Hair follicle dermal papilla cell (primary cell): ENCODE measurements around a stretch of chr9.

GRCh38 chr9:127132931-127133575, 10.6 kb upstream of the ANGPTL2 start:
- CAGE, long polyA plus RNA, result no peak

DNA sequence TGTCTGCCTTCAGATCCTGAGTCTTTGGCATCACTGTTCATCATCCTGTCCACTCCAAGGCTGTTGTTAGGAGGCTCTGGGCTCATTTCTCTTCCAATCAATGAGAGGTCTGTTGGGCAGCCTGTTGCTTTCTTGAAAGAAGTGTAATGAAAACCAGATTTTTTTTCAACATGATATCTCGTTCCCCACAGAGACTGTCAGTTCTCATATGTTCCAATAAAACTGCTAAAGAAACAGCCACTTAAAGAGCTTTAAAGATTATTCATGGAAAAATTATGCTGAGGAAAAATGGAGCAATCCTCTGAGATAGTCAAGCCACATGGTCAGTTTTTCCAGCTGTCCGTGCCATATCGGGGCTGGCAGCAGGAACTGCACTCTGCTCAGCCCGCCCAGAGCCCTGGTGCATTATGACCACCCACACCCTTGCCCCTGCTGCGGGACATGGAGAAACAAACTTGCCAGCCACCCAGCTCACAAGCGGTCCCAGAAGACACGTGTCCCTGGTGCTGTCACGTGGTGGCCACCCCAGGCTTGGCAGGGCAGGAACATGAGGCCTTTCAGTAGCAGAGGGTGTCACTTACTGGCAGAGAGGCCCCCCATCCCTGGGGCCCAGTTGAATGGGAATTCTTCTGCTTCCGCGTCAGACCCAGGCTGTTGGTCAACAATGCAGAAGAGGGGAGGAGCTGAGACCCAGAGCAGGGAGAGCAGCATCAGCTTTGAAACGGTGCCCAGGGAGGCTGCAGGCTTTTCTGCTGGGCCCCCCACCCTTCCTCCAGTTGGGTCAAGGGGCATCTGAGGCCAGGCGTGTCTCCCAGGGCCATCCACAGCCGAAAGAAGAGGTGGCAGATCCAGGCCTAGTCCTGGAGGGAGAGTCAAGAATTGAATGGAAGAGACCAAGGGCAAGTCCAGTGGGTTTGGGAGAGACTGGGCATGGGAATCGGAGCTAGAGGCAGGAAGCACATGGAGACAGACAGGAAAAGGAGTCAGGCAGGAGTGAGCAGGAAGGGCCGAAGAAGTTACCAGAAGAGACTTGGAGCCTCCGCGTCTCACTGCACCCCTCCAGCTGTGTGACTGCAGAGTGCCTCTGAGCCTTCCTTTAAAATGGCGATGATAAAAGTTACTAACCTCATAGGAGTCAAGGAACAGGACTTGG, 64.0 kb upstream of the ANGPTL2 start:
- CAGE, long polyA plus RNA, result no peak

GRCh38 chr9:127293303-127293895, 28.8 kb downstream of the GARNL3 start:
- CAGE, long polyA plus RNA, result no peak

DNA sequence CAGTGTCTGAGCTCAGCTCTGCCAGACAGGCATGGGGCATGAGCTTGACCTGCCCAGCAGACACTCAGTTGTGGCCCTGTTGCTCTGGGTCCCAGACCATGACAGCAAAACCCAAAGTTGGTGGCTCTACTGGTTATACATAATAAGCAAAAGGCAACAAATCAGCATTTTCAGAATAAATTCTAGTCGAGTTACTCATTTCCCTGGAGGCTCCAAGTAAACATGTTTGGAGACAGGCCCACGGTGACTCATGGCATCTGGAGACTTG, 60.3 kb upstream of the SLC2A8 start:
- CAGE, long polyA plus RNA, result no peak

- CAGE, long polyA plus RNA, result no peak
These were observed 10.4 kb downstream of the SLC2A8 start for GRCh38 chr9:127407341-127407862.

- CAGE, long polyA plus RNA, result no peak
These were observed 55.0 kb downstream of the LRSAM1 start for GRCh38 chr9:127506007-127506926.

DNA sequence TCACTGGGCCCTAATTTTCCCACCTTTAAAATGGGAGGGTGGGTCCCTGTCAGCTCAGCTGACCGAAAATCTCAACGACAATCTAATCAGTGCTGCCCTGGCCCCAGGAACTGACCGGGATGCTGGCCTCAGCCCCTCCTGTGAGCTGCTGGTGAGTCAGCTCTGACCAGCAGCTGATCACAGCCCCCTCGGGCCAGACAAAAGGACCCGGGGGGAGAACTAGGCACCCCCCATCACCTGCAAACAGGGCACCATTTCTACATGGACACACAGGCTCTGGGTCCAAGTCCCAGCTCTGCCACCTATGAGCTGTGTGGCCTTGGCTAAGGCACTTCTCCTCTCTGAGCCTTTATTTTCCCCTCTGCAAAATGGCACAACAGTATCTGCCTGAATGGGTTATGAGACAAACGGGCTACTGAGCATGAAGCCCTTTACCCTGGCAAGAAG, 29.3 kb downstream of the NIBAN2 start:
- CAGE, long polyA plus RNA, result no peak

DNA sequence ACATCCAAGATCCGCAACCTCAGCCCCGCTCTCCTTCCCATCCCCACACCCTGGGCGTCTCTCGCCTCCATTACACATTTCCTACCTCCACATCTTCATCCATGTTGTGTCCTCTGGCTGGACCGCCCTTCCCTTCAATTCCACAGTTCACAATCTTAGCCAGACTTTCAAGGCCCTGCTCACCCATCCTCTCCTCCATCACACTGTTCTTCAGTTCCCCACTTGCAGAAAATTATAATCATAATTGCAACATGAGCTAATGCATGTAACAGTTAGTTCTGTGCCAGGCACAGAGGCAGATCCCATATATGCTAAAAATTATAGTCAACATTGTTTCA, 25.3 kb downstream of the NIBAN2 start:
- CAGE, long polyA plus RNA, result no peak

DNA sequence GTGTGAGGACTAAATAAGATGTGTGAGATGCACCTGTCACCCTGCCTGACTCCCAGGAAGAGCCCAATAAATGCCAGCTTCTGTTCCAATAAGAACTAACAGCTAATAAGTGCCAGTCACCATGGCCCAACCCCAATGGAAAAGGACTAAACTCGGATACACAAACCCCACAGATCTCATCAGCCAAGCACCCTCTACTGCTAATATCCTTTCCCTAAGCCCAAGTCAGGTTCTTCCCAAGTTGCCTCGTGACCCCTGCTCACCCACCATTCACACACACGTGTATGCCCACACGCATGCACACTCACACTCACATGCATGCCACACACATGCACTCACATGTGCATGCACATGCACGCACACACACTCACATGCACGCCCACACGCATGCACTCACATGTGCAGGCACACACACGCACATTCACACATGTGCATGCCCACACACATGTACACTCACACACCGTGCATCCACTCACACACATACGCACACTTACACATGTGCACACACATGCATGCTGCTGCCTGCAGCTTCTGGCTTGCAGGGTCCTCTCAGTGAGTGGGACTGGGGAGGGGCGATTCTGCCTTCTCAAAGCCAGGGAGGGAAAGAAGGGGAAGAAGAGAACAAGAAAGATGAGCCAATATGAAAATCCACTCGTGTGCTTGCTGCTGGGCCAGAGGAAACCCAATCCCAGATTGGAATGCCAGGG, 19.7 kb downstream of the NIBAN2 start:
- CAGE, long polyA plus RNA, result no peak

DNA sequence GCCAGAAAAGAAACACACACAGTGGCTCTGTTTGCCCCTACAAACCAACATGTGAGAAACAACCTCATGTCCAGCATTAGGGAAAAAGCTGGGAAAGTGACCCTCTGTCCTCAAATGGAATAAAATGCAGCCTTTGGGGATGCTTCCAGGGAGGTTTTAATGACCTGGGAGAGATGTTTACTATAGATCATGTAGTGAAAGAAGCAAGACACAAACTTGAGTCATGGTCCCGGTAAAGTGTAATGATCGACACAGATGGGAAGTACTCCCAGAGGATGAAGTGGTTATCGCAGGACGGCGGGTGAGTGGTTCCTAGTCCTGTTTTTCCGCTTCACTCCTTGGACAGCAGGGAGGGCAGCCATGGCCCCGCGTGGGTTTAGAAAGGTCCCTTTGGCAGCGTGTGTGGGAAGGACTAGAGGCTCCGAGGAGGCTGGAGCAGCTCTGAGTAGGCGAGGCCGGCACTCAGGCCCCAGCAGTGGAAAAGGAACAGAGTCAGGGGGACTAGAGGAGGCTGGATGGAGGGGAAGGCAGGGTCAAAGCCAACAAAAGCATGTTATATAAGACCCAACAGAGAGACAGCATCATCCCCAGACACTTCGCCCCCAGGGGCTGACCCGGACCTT, 6.0 kb downstream of the NIBAN2 start:
- CAGE, long polyA plus RNA, result no peak

- CAGE, long polyA plus RNA, result no peak
These were observed 3.8 kb upstream of the STXBP1 start for GRCh38 chr9:127607953-127609022.

- CAGE, long polyA plus RNA, result no peak
These were observed 2.2 kb downstream of the SH2D3C start for GRCh38 chr9:127776295-127776730.

DNA sequence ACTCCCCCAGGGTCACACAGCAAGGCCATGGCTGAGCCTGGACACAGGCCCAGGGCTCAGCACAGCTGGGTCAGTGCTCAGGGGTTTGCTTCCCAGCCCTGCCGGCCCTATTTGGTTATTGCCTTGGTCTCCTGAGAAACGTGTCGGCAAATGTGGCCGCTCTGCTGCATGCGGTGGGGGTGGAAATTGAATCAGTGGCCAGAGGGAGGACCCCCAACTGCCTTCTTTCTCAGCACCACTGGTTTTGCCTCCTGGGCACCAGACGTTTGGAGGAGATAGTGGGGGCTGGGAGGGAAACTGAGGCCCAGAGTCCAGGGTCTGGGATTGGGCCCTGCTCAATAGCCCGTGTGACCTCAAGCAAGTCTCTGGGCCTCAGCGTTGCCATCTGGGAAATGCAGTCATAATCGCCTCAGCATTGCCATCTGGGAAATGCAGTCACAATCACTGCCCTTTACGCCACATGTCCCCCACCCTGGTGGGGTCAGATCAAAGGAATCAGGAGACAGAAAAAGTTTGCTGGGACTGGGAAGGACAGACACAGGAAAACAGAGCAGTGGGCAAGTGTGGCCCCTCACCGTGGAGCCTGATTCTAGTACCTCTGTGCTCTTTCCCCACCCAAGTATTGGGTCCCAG, 1.6 kb downstream of the SH2D3C start:
- CAGE, long polyA plus RNA, result no peak

DNA sequence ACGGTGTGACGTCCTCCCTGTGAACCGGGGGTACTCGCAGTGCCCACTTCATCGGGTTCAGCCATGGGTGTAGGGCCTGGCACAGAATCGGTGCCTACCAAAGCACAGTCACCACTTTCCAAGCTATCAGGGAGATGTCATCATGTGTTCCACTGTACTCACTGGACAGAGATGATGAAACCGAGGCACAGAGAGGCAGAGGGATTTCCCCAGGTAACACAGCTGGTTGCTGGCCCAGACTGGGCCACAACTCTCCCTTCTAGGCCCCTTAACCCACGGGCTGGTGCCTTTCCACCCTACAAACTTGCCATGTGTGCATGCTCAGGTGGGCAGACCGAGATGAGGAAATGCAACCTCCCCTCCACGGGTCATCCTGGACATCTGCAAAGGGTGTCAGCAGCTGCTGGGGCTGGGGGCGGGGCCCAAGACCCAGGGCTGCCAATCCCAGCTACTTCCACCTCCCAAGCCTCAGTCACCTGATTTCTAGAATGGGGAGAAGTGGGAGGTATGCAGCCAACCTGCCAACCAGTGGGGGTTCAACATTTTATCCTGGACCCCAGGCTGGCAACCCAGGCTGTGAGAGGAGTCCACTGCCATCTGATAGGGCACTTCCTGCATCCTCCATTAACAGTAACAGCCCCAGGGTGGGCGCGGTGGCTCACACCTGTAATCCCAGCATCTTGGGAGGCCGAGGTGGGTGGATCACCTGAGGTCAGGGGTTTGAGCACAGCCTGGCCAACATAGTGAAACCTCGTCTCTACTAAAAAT, 882 bp upstream of the SH2D3C start:
- CAGE, long polyA plus RNA, result no peak

GRCh38 chr9:127833421-127833829, 21.0 kb downstream of the ENG start:
- CAGE, long polyA plus RNA, result no peak

- CAGE, long polyA plus RNA, result no peak
These were observed 760 bp upstream of the PIP5KL1 start for GRCh38 chr9:127931425-127931648.

GRCh38 chr9:127959265-127959919, 21.4 kb downstream of the EEIG1 start:
- CAGE, long polyA plus RNA, result no peak

GRCh38 chr9:127963340-127964107, 17.3 kb downstream of the EEIG1 start:
- CAGE, long polyA plus RNA, result no peak

GRCh38 chr9:127981080-127982124, 613 bp upstream of the EEIG1 start:
- CAGE, long polyA plus RNA, result no peak

- CAGE, long polyA plus RNA, result no peak
These were observed 10.2 kb upstream of the EEIG1 start for GRCh38 chr9:127990759-127991640.